HepG2 (cell line): Measurements from ENCODE around the genes PLEKHD1, SLC10A1, TTC9 and PCNX1.

- RRBS, 2 experiments = no CpG with 5 or more reads among the region's 10 CpGs
CAGE:
- cytosol, long polyA minus RNA = no peak
- cytosol, long polyA plus RNA = no peak
- long polyA plus RNA = no peak
- nucleus, long polyA minus RNA = no peak
- nucleus, long polyA plus RNA = no peak
These were observed 1.1 kb upstream of the DCAF5 start for GRCh38 chr14:69153943-69154411.

GRCh38 chr14:69385688-69386265 lies 12.3 kb downstream of the ERH start:
- RRBS, 2 experiments = no CpG with 5 or more reads among the region's 3 CpGs
CAGE:
- cytosol, long polyA minus RNA = no peak
- cytosol, long polyA plus RNA = no peak
- long polyA plus RNA = no peak
- nucleus, long polyA minus RNA = no peak
- nucleus, long polyA plus RNA = no peak

GRCh38 chr14:69483717-69484111 lies 814 bp upstream of the PLEKHD1 start:
- RRBS, 2 experiments = no CpG with 5 or more reads among the region's 38 CpGs
CAGE:
- cytosol, long polyA minus RNA = no peak
- cytosol, long polyA plus RNA = no peak
- long polyA plus RNA = no peak
- nucleus, long polyA minus RNA = no peak
- nucleus, long polyA plus RNA = no peak

DNA sequence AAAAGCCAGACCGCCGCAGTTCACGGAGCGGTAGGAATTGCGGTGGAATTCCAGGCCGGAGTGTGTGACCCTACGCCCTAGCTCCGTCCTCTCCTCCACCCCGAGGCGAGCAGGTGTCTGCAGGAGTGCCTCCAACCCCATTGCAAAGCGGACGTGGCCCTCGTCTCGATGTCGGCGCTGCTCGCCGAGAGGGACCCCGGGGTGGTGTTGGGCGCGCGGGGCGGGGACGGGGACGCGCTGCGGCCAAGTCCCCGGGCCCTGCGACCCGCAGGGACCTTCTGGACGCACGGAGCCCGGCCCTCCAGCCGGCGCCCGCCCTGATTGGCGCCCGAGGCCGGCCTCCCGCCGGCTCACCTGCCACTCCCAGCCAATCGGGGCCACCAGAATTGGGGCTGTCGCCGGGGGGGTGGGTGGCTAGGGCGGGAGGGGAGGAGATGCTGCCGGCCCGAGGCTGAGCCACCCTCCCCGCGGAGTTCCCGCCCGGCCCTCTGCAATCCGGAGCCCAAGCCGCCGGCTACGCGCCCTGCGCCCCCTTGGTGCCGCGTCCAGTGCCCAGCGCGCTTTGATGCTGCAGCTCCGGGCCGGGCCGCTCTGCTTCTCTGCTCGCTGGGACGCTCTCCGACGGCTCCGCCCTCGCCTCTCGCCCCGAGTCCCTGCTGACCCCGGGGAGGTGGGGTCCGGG lies at the start of gene PLEKHD1:
TSS of gene PLEKHD1 (plus strand) at position 470 of the 682 bp plus-strand sequence.
- RRBS, 2 experiments = 3 to 4% methylated on average over 40 of the region's 74 CpGs
CAGE:
- cytosol, long polyA minus RNA = no peak
- cytosol, long polyA plus RNA = no peak
- long polyA plus RNA = no peak
- nucleus, long polyA minus RNA = no peak
- nucleus, long polyA plus RNA = no peak

GRCh38 chr14:69614473-69615064 lies 3.2 kb downstream of the SUSD6 start:
- RRBS, 2 experiments = no CpG with 5 or more reads among the region's 3 CpGs
CAGE:
- cytosol, long polyA minus RNA = no peak
- cytosol, long polyA plus RNA = no peak
- long polyA plus RNA = no peak
- nucleus, long polyA minus RNA = no peak
- nucleus, long polyA plus RNA = no peak

GRCh38 chr14:69631983-69632761 lies 20.8 kb downstream of the SUSD6 start:
- RRBS, 2 experiments = no CpG with 5 or more reads among the region's 5 CpGs
CAGE:
- cytosol, long polyA minus RNA = no peak
- cytosol, long polyA plus RNA = no peak
- long polyA plus RNA = no peak
- nucleus, long polyA minus RNA = no peak
- nucleus, long polyA plus RNA = no peak

GRCh38 chr14:69695615-69696309 lies 71.2 kb upstream of the SRSF5 start:
- RRBS, 2 experiments = no CpG with 5 or more reads among the region's 3 CpGs
CAGE:
- cytosol, long polyA minus RNA = no peak
- cytosol, long polyA plus RNA = no peak
- long polyA plus RNA = no peak
- nucleus, long polyA minus RNA = no peak
- nucleus, long polyA plus RNA = no peak

DNA sequence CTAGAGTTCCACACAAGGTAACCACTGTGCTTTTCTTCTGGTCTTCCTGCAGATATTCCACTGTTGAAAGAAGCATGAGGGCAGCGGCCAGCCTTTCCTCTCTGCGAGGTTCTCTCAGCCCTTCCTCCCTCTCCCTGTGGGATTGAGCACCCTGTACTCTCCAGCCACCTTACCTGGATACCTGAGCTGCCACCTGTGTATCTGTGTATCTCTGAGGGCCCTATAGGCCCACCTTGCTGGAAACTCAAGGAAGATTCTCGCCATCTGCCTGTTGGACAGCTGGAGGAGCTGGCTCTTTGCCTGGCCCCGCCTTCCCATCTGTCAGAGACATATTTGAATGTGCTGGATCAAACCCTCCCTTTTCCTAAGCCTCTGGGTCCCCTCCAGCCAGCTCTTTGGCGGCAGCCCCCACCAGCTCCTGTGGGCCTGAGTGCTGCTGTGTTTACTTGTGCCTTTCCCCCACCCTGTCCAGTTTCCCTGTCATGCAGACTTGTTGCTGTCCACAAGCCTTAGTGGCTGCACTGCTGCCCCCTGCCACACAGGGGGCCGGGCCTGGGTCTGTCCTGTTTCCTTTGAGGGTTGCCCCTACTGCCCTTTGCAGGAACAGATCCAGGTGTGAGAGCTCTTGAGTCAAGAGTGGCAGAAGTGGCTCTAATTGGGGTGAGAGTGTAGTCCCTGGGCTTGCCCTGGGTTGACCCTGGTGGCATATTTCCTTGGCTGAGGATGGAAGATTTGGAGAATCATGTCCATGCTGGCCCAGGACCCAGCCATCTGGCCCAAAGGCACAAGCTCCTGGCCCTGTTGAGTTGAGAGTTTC lies 55.8 kb upstream of the SRSF5 start:
- RRBS, 2 experiments = no CpG with 5 or more reads among the region's 6 CpGs
CAGE:
- cytosol, long polyA minus RNA = no peak
- cytosol, long polyA plus RNA = no peak
- long polyA plus RNA = no peak
- nucleus, long polyA minus RNA = no peak
- nucleus, long polyA plus RNA = no peak

DNA sequence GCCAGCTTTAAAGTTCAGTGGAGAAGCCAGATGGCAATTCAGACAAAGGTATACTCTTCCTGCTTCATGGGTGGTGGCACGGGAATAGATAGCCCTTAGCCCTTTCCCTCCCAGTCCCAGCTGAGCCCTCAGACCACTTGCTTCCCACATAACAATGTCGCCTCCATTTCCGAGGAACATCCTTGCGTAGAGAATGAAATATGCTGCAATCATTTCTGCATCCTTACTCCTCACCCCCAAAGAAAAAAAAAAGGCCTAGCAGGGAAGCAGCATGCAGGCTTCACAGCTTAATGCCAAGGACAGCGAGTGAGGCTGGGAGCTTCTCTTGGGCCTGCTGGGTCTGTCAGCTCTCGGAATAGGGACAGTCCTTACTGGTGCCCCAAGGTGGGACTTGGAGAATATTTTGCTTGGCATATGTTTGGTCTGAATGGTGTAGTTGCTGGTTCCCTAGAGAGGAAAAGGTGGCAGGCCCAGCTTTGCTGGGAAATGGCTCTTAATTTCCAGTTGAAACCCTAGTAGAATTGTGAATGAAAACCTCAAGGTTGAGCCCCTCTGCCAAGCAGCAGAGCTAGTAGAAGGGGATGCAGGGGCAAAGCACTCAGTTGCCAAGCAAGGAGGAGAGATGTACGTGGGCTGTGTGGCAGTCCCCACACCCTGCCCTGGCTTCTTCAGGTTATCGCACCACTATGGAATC lies 52.6 kb upstream of the SRSF5 start:
- RRBS, 2 experiments = no CpG with 5 or more reads among the region's 8 CpGs
CAGE:
- cytosol, long polyA minus RNA = no peak
- cytosol, long polyA plus RNA = no peak
- long polyA plus RNA = no peak
- nucleus, long polyA minus RNA = no peak
- nucleus, long polyA plus RNA = no peak

- RRBS, 2 experiments = no CpG with 5 or more reads among the region's 5 CpGs
CAGE:
- cytosol, long polyA minus RNA = no peak
- cytosol, long polyA plus RNA = no peak
- long polyA plus RNA = no peak
- nucleus, long polyA minus RNA = no peak
- nucleus, long polyA plus RNA = no peak
These were observed 50.1 kb upstream of the SRSF5 start for GRCh38 chr14:69716734-69717264.

- RRBS, 2 experiments = no CpG with 5 or more reads among the region's 26 CpGs
CAGE:
- cytosol, long polyA minus RNA = no peak
- cytosol, long polyA plus RNA = no peak
- long polyA plus RNA = no peak
- nucleus, long polyA minus RNA = no peak
- nucleus, long polyA plus RNA = no peak
These were observed 2.8 kb downstream of the SRSF5 start for GRCh38 chr14:69769451-69770408.

GRCh38 chr14:69772729-69773796 lies 6.1 kb downstream of the SRSF5 start:
- RRBS, 2 experiments = no CpG with 5 or more reads among the region's 7 CpGs
CAGE:
- cytosol, long polyA minus RNA = no peak
- cytosol, long polyA plus RNA = no peak
- long polyA plus RNA = no peak
- nucleus, long polyA minus RNA = no peak
- nucleus, long polyA plus RNA = no peak

DNA sequence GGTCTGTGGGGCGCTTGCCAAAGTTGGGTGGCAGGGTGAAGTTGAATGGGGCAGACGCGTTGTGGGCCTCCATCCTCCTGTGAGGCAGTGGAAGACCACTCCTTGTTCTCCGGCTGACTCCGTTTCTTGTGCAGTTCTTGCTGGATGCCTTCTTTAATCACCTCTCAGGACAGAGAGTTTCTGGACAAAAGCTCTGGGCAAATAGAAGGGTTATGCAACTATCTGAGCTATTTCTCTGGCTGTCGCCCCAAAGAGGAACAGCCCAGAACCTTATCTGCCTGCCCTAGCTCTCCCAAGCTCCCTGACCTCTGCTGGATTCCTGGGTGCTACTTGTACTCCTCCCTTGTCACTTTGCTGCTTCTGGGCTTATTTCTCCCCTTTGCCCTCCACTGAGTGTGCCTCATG lies at the start of gene SLC10A1:
TSS of gene SLC10A1 (minus strand) at position 159 of the 405 bp plus-strand sequence.
- RRBS, 2 experiments = no CpG with 5 or more reads among the region's 6 CpGs
CAGE:
- cytosol, long polyA minus RNA = no peak
- cytosol, long polyA plus RNA = no peak
- long polyA plus RNA = no peak
- nucleus, long polyA minus RNA = no peak
- nucleus, long polyA plus RNA = no peak

- RRBS, 2 experiments = 2% methylated on average over 61 to 66 of the region's 136 CpGs
CAGE:
- cytosol, long polyA minus RNA = no peak
- cytosol, long polyA plus RNA = no peak
- long polyA plus RNA = no peak
- nucleus, long polyA minus RNA = no peak
- nucleus, long polyA plus RNA = no peak
These were observed at the start of gene TTC9 for GRCh38 chr14:70641610-70642747. TSS of gene TTC9 (plus strand) at chr14:70641916.

- RRBS, 2 experiments = 85 to 89% methylated on average over 5 to 7 of the region's 17 CpGs
CAGE:
- cytosol, long polyA minus RNA = no peak
- cytosol, long polyA plus RNA = no peak
- long polyA plus RNA = no peak
- nucleus, long polyA minus RNA = no peak
- nucleus, long polyA plus RNA = no peak
These were observed 67.0 kb downstream of the MAP3K9 start for GRCh38 chr14:70742218-70742786.

GRCh38 chr14:70817548-70817902 lies 8.2 kb upstream of the MAP3K9 start:
- RRBS, 2 experiments = no CpG with 5 or more reads among the region's 13 CpGs
CAGE:
- cytosol, long polyA minus RNA = no peak
- cytosol, long polyA plus RNA = no peak
- long polyA plus RNA = no peak
- nucleus, long polyA minus RNA = no peak
- nucleus, long polyA plus RNA = no peak

GRCh38 chr14:70907034-70908121 lies at the start of gene PCNX1:
TSS of gene PCNX1 (plus strand) at chr14:70907459.
- RRBS, 2 experiments = 2 to 3% methylated on average over 44 to 47 of the region's 116 CpGs
CAGE:
- cytosol, long polyA minus RNA = start-site peak on the plus strand at chr14:70907433-70907465, 7 reads; start-site peak on the plus strand at chr14:70907558-70907575, 8 reads; start-site peak on the plus strand at chr14:70907671-70907760, 25 reads
- cytosol, long polyA plus RNA = start-site peak on the plus strand at chr14:70907541-70907576, 57 and 108 reads in 2 replicates
- long polyA plus RNA = start-site peak on the plus strand at chr14:70907427-70907907, 29 and 55 reads in 2 replicates
- nucleus, long polyA minus RNA = no peak
- nucleus, long polyA plus RNA = start-site peak on the plus strand at chr14:70907456-70907580, 134 and 182 reads in 2 replicates

- RRBS, 2 experiments = no CpG with 5 or more reads among the region's 3 CpGs
CAGE:
- cytosol, long polyA minus RNA = no peak
- cytosol, long polyA plus RNA = no peak
- long polyA plus RNA = no peak
- nucleus, long polyA minus RNA = no peak
- nucleus, long polyA plus RNA = no peak
These were observed 66.0 kb downstream of the PCNX1 start for GRCh38 chr14:70973011-70973881.

DNA sequence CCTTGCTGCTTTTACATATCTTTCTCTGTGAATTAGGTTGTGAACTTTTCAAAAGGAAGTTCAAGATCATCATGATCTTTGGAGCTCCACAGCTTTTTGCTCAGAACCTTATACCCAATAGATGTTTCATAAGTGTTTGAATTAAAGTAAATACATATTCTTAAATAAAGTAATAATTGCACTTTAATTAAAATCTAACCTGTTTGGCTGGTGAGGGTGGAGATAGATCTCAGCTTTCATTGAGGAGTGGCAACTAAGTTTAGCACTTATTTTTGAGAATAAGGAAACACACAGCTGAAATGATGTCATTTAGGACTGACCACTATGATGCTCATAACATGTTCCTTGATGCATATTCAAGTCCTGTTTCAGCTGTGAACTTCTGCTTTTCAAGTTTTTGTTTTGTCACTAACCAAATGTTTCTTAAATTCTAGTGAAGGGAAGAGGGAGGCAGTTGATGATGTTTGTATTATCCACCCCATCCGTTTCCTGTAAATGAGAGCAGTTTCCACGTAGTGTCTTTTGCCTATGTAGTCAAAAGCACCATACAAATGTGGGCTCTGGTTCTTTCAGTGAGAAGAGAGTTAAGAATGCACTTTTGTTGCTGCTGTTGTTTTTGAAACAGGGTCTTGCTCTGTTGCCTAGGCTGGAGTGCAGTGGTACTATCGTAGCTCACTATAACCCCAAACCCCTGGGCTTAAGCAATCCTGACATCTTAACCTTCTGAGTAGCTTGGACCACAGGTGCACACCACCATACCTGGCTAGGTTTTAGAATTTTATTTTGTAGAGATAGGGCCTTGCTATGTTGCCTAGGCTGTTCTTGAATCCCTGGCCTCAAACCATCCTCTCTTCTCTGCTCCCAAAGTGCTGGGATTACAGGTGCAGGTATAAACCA lies 78.8 kb downstream of the SIPA1L1 start:
- RRBS, 2 experiments = no CpG with 5 or more reads among the region's 3 CpGs
CAGE:
- cytosol, long polyA minus RNA = no peak
- cytosol, long polyA plus RNA = no peak
- long polyA plus RNA = no peak
- nucleus, long polyA minus RNA = no peak
- nucleus, long polyA plus RNA = no peak

GRCh38 chr14:71429192-71429748 lies 109.0 kb downstream of the SIPA1L1 start:
- RRBS, 2 experiments = no CpG with 5 or more reads among the region's 2 CpGs
CAGE:
- cytosol, long polyA minus RNA = no peak
- cytosol, long polyA plus RNA = no peak
- long polyA plus RNA = no peak
- nucleus, long polyA minus RNA = start-site peak on the plus strand at chr14:71429289-71429874, 70 reads
- nucleus, long polyA plus RNA = no peak